ENCODE data around the genes NAAA, SDAD1, CCDC158 and SHROOM3.

GRCh38 chr4:75940707-75941464 lies at the start of gene NAAA:
Gene NAAA (minus strand): TSS chr4:75941013.
- PRO-cap: bidirectional peak, plus-strand start at chr4:75940785, minus-strand start at chr4:75940789; unidirectional peak, minus-strand start at chr4:75941006

DNA sequence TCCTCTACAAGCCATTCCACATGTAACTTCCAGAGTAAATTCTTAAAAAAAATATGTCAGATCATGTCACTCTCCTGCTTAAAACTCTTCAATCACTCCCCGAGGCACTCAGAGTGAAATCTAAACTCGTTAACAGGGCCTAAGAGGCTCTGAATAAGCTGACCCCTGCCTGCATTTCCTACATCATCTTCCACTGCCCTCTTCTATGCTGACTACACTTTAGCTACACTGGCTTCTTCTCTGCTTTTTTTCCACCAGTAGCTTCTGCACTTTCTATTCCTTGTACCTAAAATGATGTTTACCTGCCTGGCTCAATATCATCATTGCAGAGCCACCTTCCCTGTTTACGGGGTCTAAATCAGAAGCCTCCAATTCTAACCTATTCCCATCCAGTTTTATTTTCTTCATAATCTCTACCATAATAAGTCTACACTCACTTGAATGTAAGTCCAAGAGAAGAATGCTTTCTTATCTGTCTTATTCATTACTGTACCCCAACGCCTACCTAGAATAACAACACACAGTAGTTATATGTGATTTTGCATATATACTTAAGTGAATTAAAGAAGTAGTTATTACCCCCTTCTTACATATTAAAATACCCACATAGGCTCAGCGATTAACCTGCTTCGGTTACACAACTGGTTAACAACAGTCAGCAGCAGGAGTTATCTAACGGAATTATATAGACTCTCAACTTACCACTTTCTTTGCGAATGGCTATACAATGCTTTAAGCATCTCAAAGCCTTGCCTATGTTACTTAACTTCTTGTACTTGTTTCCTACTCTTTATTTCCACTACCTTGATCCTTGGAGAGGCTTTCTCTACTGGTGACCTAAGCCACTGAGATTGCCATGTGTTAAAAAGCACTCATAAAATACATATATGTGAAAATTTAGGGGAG lies 1.5 kb downstream of the SDAD1 start:
- PRO-cap: no peak

DNA sequence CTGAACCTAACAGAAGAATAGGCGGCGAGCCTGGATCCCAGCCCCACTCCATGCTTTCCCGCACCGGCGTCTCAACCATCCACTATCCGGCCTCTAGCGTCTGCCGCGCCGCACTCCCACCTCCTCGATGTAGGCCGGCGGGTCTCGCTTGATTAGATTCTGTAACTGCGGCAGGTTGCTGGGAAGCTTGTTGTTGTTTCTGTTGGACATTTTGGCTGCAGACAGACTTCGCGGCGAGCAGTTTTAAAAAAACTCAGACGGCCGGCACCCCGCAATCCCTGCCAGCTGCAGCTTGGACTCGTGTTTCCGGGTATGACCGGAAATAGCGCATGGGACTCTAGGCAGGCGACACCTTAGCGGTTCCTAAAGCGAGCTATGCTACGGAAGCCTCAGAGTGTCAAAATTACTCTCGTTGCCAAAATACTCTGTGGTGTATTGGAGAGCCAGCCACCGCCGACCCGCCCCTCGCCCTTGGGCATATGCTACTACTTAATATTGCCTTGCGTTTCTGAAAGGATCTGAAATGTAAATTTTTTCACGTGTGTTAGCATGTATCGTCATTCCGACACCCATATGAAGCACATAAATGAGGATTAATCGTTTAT lies at the start of gene SDAD1:
Gene SDAD1 (minus strand): TSS at position 314 of the 605 bp plus-strand sequence.
- PRO-cap: bidirectional peak, plus-strand start at position 418 of the sequence, minus-strand start at position 306 of the sequence

DNA sequence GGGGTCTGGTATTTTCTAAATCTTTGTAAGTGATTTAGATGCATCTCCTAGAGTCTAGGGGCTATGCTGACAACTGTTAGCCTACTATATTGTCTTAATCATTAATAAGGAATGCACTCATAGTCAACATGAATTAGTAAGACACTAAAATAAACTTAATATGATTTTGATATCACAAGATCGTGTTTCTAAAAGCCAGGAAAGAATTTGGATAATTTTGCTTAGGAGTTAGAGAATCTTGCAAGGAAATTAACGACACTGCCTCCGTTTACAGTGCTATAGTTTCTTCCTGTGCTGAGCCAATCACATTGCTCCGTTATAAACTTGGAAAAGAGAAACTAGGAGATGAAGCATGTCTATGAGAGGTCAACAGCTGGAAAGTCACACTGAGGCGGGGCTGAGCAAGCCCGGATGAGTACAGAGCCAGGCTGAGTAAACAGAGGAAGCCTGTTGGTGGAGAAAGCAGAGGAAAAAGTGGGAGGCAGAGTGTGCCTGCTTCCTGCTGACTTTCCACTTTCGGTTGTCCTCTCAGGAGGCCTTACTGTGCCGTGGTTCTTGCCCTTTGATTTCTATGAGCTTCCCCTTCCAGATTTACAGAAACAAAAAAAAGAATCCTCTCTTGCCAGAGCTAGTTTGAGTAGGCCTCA lies 5.4 kb downstream of the SCARB2 start:
- PRO-cap: no peak

- PRO-cap: no peak
These were observed 513 bp downstream of the SCARB2 start for GRCh38 chr4:76213216-76213406.

DNA sequence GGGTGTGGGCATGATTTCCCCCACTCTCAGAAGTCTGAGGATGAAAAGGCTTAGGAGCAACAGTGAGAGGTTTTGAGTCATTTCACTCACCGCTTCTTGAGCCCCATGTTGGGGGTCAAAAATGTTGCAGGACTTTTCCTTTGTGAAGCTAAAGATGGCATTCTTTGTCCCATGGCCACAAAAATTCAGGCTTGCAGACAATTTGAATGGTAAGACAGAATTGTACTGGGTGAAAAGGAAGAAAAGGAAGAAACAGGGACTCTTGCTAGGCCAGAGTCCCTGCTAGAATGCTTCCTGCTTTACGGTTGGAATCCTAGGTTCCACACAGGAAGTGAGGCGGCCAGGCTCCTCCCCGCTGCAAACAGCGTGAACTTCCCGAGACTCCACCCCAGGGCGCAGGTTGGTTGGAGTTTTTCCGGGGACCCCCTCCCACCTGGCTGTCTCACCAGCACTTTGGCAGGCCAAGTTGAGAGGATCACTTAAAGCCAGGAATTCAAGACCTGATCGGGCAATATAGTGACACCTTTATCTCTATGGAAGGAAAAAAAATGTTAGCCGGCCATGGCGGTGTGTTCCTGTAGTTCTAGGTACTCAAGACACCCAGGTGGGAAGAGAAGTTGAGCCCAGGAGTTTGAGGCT lies 17.2 kb upstream of the FAM47E start:
- PRO-cap: no peak

- PRO-cap: no peak
These were observed 24.9 kb upstream of the STBD1 start for GRCh38 chr4:76281692-76281977.

GRCh38 chr4:76307110-76307365 lies 505 bp downstream of the STBD1 start:
- PRO-cap: bidirectional peak, plus-strand start at chr4:76307293, minus-strand start at chr4:76307212

GRCh38 chr4:76420854-76422026 lies at the start of gene CCDC158:
Gene CCDC158 (minus strand): TSS chr4:76421141.
- PRO-cap: bidirectional peak, plus-strand start at chr4:76421189, minus-strand start at chr4:76421112

DNA sequence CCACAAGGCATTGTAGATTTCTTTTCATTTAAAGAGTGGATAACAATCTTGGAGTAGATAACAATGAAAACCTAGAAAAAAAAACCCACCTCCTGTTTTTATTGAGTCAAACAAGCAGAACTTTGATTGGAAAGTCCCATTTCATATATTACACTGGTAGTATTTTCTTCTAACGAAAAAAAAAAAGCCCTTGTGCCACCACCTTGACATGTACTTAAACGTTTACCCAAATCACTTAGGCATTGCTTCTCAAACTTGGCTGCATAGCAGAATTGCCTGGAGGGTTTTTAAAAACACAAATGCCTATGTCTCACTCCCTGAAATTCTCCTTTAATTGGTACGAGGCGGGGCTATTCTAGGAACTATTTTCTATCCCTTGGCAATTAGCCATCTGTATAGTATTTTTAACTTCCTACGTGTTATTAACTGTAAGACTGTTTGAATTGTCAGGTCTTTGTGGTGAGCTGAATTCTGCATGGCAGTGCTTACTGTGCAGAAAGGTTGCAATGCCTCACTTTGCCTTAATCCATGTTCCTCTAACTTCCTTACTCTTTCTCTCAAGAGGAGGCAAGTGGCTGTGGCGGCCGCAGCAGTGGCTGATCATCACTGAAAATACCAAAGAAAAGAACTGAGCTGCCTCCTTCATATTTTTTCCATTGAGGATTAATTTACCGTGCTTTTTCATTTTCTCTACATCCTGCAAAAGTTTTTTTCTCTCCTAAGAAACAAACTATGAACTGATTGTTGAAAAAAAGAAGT lies at the start of gene SHROOM3:
Gene SHROOM3 (plus strand): TSS at position 548 of the 759 bp plus-strand sequence.
- PRO-cap: no peak

DNA sequence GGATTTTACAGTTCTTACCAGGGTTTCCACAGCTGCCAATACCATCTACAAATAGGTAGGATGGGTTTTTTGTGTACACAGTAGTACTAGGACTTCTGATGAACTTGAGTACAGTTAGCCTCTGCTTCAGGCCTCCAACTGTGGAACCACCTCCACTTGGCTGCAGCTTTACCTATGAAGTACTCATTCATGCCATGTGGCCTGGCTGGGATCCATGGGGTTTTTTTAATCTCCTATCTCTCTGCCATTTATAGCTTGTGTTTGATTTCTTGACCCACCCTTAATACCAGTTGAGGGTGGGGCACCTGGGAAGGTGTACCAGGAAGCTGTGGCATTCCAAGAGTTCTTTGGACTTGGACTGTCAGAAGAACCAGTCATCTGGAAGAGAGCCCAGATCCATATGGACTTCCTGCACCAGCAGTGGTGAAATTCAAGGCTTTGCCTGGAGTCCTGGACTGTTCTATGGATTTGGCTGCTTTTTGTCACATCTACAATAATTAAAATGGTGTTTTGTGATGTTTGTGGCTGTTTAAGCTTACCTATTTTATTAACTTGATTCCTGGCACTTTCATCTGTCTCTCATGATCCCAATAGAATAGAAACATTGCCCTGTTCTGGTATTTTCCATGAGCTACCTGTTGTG lies 230.2 kb downstream of the SHROOM3 start:
- PRO-cap: no peak

DNA sequence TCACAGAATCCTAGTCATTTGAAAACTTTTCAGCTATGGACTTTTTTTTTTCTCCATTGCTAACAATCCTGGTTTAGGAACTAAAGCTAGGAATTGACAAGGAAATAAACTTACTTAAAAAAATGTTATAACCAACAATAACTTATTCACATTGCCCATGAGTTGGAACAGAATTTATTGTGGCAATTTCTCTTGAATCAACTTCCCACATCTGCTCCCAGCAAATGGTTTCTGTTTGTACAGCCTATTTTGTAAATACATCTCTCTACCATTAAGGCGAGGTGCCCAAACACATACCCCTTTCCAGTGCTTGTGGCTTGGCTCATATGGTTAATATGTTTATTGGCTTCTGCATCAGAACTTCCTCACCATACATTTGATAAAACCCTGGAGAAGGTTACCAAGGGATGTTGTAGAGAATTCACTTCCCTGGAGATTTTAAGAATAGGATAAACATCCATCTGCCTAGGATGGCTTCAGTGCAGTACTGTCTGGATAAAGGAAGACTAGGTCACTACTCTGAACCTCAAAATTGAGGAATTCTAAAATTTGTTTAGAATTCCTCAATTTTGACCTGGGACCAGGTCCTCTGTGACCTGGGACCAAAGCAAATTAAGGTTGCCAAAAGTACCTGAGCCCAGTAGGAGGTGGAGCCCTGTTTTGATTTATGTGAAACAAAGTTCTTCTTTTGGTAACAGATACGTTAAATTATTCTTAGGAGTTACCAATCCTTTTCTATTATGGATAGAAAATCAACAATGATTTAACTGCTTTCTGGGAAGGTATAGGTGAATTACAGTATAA lies 206.9 kb downstream of the SOWAHB start:
- PRO-cap: no peak

DNA sequence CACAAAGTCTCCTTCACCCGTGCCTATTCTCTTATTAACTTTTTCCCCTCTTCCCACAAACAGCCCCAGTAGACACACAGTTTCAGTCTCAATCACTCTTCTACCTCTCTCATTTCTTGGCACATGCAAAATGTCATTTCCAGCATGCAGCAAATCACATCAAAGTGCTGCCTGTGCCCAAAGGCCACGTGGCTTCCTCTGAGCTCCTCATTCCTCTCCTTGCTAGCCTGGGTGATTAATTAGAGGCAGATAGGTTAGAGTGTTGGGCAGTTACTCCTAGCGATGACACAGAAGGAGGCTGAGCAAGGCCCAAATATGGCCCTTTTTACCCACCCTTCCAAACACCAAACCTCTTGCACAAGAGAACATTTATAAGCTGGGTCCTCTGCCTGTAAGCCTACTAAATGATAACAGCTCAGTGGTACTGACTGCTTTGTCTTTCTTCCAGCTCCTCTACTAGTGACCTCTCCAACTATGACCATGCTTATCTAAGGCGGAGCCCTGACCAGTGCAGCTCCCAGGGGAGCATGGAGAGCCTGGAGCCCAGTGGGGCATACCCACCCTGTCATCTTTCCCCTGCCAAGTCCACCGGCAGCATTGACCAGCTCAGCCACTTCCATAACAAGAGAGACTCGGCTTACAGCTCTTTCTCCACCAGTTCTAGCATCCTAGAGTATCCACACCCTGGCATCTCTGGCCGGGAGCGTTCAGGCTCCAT lies 159.5 kb downstream of the SOWAHB start:
- PRO-cap: no peak

- PRO-cap: no peak
These were observed 158.6 kb downstream of the SOWAHB start for GRCh38 chr4:76739031-76740156.

DNA sequence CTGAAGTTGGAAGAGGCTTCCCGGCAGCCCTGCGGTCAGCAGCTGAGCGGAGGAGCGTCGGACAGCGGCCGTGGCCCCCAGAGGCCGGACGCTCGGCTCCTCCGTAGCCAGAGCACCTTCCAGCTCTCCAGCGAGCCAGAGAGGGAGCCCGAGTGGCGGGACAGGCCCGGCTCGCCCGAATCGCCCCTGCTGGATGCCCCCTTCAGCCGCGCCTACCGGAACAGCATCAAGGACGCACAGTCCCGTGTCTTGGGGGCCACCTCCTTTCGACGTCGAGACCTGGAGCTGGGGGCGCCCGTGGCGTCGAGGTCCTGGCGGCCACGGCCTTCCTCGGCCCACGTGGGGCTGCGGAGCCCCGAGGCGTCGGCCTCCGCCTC lies 157.2 kb downstream of the SOWAHB start:
- PRO-cap: no peak

DNA sequence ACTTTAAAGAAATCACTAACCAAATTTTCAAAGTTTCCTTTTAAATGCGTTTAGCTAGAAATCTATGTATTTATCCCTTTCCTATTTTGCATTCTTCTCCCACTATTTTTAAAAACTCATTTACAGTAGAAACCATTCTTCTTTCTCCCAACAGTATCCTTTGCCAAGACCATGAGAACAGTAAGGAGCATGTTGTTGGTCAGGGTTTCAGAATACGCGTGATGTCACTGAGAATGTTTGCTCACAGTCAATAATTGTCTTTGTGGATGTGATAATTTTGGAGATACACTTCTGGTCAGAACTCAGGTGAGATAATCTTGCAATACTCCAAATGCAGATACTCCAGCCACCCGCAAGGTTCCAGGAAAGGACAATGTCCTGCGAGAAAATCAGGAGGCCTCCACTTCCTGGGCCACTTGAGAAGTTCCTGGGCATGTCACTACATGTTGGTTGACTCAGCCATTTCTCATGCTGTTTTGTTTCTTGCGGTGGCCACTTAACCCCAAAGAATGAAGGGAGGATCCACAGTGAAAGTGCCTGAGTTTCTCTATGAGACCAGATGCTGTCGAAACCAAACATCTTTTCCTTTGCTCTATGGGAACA lies 116.2 kb downstream of the SOWAHB start:
- PRO-cap: no peak

DNA sequence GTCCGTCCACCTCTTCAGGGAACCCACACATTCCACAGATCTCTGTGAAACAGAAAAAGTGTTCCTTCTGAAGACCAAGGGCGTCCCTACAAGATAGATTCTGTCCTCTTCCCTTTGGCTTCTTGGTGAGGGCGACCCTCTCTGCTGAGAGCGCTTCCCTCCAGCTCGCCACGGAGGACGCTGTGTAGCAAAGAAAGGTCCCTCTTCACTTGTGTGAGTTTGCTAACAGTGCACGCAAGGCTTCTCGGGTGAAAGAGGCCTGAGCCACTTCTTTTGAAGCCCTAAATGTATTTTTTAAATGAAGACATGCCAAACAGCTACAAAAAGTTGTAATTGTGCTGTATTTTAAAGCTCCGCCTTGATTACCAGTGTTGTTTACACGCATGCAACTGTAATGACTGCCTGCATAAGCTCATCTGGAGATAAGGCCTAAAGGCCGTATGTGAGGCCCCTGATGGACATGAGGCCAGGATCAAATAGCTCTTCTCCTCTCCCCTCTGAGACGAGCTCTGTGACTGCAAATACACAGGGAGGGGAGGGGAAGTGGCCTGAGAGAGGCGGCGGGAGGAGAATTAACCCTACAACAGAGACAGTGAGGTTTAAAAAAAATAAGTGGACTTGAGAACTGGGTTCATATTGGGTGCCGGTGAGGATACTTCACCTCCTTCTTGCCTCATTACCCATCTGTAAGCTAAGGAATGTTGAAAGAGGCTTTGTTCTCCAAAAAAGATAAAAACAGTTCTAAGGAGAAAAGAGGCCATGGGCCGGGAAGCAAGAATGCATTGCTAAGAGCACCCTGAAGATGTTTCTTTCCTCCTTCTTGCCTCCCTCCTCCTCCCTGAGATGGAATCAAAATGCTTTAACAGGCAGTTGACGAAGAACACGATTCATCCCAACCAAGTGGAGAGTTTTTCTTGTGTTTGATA lies 95.4 kb downstream of the SOWAHB start:
- PRO-cap: no peak

DNA sequence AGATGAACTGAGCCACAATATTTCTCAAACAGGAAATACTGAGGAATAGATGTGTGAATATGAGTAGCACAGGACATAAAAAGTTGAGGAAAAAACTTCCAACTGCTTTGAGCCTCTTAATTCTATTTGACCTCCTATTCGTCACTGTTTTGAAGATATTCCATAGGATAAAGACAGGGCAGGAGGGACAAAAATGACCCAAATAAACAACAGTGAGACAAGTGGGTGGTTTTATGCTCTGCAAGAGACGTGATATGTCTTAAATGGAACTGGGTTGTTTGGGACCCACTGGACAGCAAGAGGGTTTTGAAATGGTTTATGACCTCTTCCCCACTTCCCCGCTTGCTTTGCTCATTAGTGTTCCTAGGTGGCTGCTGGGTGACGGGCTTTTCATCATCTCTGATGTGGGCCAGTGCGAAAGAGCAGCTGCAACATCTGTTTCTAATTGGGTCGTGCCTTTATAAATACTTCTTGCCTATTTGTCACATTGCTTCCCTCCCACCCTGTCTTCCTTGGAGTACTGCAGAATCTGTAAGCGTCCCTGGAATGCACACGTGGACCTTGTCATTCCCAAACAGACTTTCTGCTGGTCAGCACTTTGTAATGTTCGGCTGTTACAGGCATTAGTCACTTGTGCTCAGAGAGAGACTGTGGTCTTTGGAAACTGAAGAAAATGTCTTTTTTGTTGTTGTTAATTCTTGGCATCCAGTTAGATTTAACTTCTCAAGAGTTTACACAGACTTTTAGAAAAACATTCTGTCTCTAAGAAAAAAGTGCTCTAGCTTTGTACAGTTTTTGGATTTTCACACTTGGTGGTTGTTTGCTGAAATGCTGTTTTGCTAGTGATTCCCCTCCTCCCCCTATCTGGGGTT lies 35.2 kb downstream of the SEPTIN11 start:
- PRO-cap: no peak

DNA sequence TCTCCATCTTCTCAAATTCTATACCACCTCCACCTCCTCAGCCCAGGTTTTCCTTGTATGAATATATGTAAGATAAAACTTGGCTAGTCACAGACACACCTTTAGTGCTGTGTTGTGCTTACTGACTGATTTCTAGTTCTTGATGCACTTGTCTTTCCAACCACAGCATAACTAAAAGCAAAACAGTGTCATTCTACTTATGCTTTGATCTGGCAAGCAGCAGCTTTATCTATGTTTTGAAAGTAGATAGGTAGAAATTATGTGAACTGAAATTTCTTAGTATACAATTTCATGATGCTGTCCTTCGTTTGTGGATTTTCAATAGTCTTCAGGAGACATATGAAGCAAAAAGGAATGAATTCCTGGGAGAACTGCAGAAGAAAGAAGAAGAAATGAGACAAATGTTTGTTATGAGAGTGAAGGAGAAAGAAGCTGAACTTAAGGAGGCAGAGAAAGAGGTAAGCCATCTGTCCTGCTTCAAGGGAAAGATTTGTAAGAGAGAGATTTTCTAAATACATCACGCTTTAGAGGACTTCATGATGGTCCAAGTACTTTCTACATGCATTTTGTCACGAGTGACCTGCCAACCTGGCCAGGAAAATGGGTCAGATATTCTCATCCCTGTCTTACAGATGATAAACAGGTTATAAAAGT lies 47.4 kb downstream of the CCNI start:
- PRO-cap: no peak

GRCh38 chr4:77037314-77037943 lies 38.4 kb downstream of the CCNI start:
- PRO-cap: no peak

Measured in left ventricle myocardium (tissue), 1 donor.